Esophagus squamous epithelium (tissue), 4 donors: ENCODE data around the gene AMBRA1.

GRCh38 chr11:46248449-46249092 lies 28.9 kb upstream of the CREB3L1 start:
- PRO-cap, result no peak
- RAMPAGE, long total RNA, 4 experiments, result no peak in any of the 4 experiments

DNA sequence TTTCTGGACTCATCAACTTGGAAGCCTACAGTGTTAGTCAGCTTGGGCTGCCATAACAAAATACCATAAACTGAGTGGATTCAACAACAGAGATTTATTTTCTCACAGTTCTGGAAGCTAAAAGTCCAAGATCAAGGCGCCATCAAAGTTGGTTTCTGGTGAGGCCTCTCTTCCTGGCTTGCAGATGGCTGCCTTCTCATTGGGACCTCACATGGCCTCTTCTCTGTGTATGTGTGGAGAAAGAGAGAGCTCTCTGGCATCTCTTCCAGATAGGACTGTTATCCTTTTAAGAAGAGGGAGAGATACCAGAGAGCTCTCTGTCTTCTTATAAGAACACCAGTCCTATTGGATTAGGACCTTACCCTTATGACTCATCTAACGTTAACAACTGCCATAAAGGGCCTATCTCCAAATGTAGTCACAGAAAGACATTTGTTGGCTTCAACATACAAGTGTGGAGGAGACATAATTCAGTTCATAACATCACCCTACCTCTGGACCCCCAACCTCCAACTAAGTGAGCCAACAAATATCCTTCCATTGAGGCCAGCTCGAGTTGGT lies 27.1 kb upstream of the CREB3L1 start:
- PRO-cap, result no peak
- RAMPAGE, long total RNA, 4 experiments, result no peak in any of the 4 experiments

- PRO-cap, result no peak
- RAMPAGE, long total RNA, 4 experiments, result no peak in any of the 4 experiments
These were observed 8.1 kb downstream of the CREB3L1 start for GRCh38 chr11:46285552-46285984.

GRCh38 chr11:46290286-46290986 lies 13.0 kb downstream of the CREB3L1 start:
- PRO-cap, result no peak
- RAMPAGE, long total RNA, 4 experiments, result no peak in any of the 4 experiments

GRCh38 chr11:46291785-46292176 lies 14.3 kb downstream of the CREB3L1 start:
- PRO-cap, result no peak
- RAMPAGE, long total RNA, 4 experiments, result no peak in any of the 4 experiments

GRCh38 chr11:46331382-46331785 lies 15.9 kb upstream of the DGKZ start:
- PRO-cap, result no peak
- RAMPAGE, long total RNA, 4 experiments, result no peak in any of the 4 experiments

- PRO-cap, result no peak
- RAMPAGE, long total RNA, 4 experiments, result no peak in any of the 4 experiments
These were observed 3.9 kb upstream of the MDK start for GRCh38 chr11:46377334-46378272.

GRCh38 chr11:46542216-46542827 lies 51.5 kb downstream of the AMBRA1 start:
- PRO-cap, result no peak
- RAMPAGE, long total RNA, 4 experiments, result no peak in any of the 4 experiments

DNA sequence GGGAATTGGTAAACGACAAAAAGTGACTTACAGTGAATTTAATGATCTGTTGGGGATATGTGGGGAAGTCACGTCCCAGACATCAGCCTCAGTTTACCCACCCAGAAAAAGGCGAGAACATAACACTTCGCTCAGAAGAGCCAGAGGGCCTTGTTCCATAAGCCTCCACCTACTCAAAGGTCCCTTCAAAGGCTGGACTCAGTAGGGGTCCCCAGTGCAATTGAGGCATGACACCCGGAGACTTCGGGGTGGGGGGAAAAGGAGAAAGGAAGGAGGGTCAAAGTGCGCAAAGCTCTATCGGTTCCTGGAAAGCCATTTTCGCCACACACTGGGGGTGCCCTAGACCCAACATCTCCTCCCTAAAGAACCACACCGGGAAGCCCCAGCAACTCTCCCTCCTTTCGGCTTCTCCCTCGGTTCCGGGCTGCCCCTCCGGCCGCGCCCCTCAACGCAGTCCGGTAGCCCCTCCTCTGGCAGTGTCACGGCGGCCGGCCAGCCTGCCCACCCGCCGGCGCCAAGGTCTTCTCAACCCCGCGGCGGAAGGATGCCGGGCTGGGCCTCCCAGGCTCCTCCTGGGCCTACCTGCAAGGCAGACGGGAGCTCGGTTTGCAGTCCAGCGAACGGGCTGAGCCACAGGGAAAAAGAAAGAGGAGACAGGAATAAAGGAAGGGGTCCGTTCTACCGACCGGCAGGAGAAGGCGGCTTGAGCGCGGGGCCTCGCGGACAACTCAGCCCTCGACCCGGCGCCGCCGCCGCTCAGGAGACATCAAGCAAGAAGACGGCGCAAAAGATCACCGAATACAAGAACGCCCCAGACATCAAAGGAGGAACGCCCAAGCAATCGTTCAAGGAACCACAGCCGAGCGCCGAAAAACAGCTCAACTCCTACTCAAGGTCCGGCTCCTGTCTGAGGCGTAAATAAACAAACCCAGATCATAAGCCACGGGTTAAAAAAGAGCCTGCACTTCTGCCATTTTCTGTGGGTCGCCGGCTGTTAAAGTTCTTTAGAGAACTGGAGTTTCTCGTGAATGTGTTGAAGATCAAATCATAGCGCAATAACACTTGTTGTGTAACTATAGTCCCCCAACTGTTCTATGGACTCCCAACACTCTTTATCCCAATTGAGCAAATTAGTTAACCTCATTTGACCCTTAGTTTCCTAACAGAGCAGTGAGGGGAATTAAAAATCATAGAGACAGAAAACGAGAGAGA lies at the start of gene AMBRA1:
AMBRA1 (minus strand) TSS at position 778 of the 1,212 bp plus-strand sequence.
- PRO-cap, result bidirectional peak, plus-strand start at position 936 of the sequence, minus-strand start at position 772 of the sequence
- RAMPAGE, long total RNA, 4 experiments, result start-site peak on the minus strand in 3 of 4 experiments, centred at positions 775 to 796 of the sequence, 26 to 145 reads per replicate

DNA sequence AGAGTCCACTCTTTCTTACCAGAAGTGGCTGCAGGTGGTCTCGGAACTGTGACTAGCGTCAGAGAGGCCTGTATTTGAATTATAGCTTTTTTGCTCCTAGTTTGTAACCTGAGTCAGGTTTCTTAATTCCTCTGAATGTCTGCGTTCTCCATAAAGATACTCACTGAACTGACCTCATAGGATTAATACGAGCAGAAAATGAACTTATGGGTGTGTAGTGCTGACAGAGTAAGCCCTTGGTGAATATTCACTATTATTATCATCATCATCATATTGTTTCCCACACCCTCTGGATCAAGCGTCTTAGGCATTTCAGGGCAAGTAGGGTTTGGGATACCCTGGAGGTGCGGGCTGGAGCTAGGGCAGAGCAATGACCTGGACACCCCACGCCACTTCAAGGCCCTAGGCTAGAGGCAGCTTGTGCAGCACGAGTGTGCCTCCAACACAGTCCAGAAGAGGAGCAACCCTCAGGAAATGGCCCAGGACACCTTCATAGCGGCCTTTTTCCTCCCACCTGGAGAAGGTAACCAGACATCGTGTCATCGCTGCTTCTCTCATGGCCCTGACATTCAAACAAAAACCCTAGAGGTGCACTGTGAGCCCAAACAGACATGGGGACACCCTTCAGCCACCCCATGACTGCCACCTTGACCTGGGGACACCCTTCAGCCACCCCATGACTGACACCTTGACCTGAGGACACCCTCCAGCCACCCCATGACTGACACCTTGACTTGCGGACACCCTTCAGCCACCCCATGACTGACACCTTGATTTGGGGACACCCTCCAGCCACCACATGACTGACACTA lies 28.8 kb downstream of the ARFGAP2 start:
- PRO-cap, result no peak
- RAMPAGE, long total RNA, 4 experiments, result no peak in any of the 4 experiments

DNA sequence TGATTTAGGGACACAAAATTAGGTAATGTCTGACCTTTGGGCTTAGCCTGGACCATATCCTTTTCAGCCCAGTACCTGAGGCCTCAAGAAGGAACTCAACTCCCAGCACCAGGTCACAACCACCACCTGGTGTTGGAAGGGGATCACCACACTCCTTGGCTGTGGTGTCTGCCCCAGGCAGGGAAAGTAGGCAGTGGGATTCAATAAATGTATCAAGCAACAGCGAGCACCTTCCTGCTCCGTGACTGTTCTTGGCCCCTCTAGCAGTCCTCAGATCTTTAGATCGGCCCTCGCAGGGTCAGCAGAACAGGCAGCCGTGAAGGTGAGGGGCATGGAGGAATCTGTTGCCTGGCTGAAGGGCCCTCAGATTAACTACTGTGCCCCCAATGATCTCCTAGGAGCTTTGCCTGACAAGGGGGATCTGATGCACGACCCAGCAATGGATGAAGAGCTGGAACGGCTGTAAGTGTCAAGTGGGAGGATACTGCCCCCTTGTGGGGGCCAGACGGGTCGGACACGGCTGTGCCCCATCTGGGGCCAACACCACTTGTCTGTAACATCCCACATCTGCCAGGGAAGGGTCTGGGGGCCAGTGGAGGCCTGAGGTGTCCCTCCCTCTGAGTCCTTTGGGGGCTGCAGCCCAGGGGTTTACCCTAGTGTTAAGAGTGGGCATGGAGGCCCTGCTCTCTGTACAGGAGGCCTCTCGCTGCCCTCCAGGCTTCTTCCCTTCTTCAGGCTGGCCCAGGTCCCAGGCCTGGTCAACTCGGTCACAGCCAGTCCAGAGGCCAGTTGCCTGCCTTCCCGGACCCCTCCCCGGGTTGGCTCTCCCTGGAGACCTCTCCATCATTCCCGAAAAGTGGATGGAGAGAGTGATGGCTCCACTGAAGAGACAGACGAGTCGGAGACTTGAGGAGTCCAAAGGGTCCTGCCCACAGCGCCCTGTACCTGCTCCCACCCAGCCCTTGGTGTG lies 15.7 kb downstream of the ARFGAP2 start:
- PRO-cap, result no peak
- RAMPAGE, long total RNA, 4 experiments, result no peak in any of the 4 experiments

GRCh38 chr11:47161699-47162294 lies 14.9 kb downstream of the ARFGAP2 start:
- PRO-cap, result no peak
- RAMPAGE, long total RNA, 4 experiments, result no peak in any of the 4 experiments

GRCh38 chr11:47177022-47177919 lies 592 bp upstream of the ARFGAP2 start:
- PRO-cap, result bidirectional peak, plus-strand start at chr11:47177064, minus-strand start at chr11:47176879; bidirectional peak, plus-strand start at chr11:47177821, minus-strand start at chr11:47177725
- RAMPAGE, long total RNA, 4 experiments, result no peak in any of the 4 experiments

GRCh38 chr11:47184554-47185122 lies 1.6 kb downstream of the PACSIN3 start:
- PRO-cap, result no peak
- RAMPAGE, long total RNA, 4 experiments, result no peak in any of the 4 experiments

DNA sequence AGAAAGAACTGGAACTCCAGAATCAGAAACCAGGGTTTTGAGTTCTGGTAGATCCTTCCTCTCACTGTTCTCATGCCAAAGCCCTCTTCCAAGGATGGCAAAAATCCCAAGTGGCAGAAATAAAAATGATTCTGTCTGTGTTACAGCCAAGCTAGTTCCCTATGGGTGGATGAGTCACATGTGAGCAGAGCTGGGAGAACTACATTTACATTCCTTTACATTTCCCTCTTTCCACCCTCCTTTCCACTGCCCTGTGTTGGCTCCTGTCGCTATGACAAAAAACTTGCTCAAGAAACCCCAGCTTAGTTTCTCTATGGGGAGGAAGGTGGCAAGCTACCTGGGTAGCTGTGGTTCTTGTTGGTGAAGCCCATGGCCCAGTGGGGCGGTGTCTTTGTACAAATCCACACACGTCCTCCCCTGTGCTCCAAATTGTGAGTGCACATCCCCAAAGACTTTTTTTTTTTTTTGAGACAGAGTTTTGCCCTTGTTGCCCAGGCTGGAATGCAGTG lies 10.1 kb upstream of the DDB2 start:
- PRO-cap, result unidirectional peak, plus-strand start at position 314 of the sequence
- RAMPAGE, long total RNA, 4 experiments, result no peak in any of the 4 experiments

GRCh38 chr11:47212972-47213488 lies 1.7 kb upstream of the DDB2 start:
- PRO-cap, result no peak
- RAMPAGE, long total RNA, 4 experiments, result no peak in any of the 4 experiments

DNA sequence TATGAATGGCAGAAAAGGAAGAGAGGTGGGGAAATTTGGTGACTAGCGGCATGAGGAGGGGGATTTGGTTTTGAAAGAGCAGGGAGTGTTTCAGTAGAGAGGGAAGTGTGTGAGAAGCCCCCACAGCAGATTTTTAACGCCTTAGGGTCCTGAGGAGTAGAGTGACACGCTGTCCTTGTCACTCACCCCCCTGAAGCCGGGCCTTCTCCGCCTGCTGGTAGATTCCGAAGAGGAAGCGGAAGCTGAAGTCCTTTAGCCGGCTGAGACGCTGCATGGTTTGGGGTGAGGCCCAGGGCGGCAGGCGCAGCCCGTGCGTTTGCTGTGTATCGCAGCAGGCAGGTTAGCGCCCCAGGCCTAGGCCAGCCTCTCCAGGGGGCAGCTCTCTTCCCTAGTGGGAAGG lies 4.1 kb downstream of the ACP2 start:
- PRO-cap, result no peak
- RAMPAGE, long total RNA, 4 experiments, result no peak in any of the 4 experiments

- PRO-cap, result bidirectional peak, plus-strand start at chr11:47269377, minus-strand start at chr11:47269082
- RAMPAGE, long total RNA, 4 experiments, result no peak in any of the 4 experiments
These were observed 11.0 kb downstream of the NR1H3 start for GRCh38 chr11:47268759-47269263.

DNA sequence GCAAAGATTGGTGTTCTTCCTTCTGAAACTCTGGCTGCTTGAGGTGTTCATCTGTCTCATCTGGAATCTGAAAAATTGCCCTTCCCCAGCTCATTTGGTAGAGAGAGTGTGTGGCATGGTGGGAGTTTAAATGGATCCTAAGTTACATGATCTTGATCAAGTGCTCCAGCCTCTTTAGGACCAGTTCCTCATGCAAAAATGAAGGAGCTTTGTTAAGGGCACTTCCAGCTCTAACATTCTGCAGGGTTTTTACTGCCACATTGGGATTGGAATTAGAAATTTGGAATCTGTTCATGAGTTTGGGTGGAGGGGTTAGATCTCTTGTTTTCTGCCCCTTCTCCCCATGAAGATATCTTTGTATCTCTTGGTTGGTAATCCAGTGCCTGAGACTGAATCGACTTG lies 34.3 kb downstream of the NR1H3 start:
- PRO-cap, result no peak
- RAMPAGE, long total RNA, 4 experiments, result no peak in any of the 4 experiments

DNA sequence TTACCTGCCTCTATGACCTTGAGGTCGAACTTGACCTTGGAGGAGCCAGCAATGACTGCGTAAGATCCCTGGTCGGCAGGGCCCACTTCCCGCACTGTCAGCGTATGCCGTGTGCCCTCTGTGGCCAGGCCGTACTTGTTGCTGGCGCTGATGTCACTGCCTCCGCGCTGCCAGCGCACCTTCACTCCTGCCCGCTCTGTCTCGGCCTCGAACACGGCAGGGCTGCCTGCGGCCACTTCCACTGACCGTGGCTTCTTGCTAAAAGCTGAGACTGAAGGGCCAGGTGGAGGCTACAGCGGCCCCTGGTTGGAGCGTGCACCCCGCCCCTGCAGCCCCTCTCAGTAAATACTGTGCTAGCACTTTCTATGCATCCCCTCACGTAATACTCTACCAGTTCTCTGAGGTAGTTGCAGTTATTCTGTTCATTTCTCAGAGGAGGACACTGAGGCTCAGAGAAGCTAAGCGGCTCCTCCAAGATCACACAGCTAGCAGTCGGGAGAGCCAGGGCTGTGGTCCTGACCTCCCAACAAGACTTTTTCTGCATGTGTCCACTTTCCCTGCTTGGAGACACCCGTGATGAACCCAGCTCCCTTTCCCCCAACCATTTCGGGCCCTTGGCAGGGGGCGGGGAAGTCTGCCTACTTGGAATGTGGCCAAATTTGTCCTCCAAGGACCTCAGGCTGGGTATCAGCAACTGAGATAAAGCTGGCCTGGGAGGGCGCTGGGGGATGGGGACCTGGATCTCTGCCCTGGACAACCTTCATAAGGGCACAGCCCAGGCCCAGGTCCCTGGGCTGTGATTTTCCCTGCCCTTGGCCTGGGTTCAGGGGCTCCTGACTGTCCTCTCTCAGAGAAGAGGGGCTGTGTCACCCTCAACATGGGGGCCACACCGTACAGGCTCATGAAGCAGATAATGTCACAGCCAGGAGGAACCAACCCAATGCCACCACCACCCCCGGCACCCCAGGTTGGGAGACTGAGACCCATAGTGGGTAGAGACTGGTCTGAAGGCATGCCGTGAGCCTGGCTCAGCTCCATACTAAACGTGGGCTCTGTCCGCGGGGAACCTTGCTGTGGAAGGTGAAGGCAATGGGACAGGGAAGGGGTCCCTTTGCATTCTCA lies 906 bp downstream of the MYBPC3 start:
- PRO-cap, result no peak
- RAMPAGE, long total RNA, 4 experiments, result no peak in any of the 4 experiments